Brain (tissue), 1 donor: Measurements from ENCODE around the genes ZNF384, MLF2, P3H3, RBP5 and CLSTN3.

GRCh38 chr12:6646832-6647070, 481 bp downstream of the ACRBP start:
- RRBS, result no CpG with 5 or more reads among the region's 18 CpGs

- RRBS, result 2% methylated on average over 19 of the region's 71 CpGs
These were observed at the start of gene ZNF384 for GRCh38 chr12:6688742-6689648. TSS of gene ZNF384 (minus strand) at chr12:6689375.

GRCh38 chr12:6689649-6690019, 459 bp upstream of the ZNF384 start:
- RRBS, result no CpG with 5 or more reads among the region's 14 CpGs

GRCh38 chr12:6752256-6753325, at the start of gene MLF2:
TSS of gene MLF2 (minus strand) at chr12:6753141.
- RRBS, result 2% methylated on average over 27 of the region's 62 CpGs

DNA sequence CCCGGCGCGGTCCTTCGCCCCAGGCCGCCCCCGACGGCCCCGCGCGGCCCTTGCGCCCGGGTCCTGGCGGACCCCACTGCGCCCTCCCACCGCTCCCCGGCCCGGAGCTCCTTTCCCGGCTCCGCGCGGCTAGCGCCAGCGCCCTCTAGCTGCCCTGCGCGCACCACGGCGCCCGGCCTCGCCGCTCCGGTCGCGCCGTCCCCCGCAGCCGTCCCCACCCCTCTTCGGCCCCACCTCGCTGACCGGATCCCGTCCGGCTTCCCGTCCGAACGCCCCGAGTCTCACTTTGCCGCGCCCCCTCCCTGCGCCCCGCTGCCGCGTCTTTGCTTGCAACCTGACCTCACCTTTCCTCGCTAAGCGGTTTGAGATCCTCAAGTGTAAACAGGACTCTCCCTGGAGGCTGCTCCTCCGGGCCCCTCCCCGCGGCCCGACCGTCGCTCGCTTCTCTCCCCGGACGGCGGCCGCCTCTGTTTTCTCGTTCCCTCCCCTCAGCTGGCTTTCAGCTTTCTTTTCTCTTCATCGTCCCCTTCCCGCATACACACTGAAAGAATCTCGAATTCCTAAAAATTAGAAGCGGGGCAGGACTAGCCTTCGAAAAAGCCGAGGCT, 738 bp downstream of the PTMS start:
- RRBS, result 2% methylated on average over 44 of the region's 71 CpGs

- RRBS, result no CpG with 5 or more reads among the region's 11 CpGs
These were observed 3.0 kb upstream of the LAG3 start for GRCh38 chr12:6769026-6770074.

DNA sequence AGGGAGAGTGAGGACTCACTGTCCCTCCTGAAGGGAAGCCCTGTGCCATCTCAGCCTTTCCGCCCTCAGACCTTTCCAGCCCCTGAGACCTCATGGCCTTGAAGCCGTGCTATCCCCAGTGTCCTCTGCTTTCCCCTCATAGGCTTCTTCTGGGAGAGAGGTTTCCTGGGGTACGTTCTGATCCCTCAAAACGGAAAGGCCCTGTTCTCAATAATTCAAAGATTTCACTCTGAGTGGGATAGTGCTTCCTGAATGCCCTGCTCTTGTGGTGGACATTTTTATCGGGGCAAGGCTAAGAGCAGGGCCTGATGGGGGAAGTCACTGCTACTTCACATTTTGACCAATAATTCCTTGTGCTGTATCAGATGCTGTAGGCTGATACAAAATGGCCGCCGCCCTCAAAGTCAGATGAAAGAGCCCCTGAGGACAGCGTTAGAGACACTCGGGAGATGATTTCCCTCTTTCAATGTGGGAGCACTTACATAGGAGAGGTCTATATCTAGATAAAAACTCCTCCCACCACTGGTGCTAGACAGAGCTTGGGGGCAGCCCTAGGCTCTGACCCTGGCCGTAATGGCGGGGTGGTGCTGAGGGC, 1.4 kb downstream of the CD4 start:
- RRBS, result no CpG with 5 or more reads among the region's 11 CpGs

- RRBS, result 1% methylated on average over 34 of the region's 56 CpGs
These were observed at the start of gene P3H3 for GRCh38 chr12:6827929-6828743. TSS of gene P3H3 (plus strand) at chr12:6828407.

GRCh38 chr12:6837716-6838235, 2.9 kb upstream of the GNB3 start:
- RRBS, result no CpG with 5 or more reads among the region's 19 CpGs

GRCh38 chr12:6843314-6843930, 2.7 kb downstream of the GNB3 start:
- RRBS, result no CpG with 5 or more reads among the region's 13 CpGs

- RRBS, result no CpG with 5 or more reads among the region's 4 CpGs
These were observed 1.7 kb downstream of the ATN1 start for GRCh38 chr12:6929368-6929877.

DNA sequence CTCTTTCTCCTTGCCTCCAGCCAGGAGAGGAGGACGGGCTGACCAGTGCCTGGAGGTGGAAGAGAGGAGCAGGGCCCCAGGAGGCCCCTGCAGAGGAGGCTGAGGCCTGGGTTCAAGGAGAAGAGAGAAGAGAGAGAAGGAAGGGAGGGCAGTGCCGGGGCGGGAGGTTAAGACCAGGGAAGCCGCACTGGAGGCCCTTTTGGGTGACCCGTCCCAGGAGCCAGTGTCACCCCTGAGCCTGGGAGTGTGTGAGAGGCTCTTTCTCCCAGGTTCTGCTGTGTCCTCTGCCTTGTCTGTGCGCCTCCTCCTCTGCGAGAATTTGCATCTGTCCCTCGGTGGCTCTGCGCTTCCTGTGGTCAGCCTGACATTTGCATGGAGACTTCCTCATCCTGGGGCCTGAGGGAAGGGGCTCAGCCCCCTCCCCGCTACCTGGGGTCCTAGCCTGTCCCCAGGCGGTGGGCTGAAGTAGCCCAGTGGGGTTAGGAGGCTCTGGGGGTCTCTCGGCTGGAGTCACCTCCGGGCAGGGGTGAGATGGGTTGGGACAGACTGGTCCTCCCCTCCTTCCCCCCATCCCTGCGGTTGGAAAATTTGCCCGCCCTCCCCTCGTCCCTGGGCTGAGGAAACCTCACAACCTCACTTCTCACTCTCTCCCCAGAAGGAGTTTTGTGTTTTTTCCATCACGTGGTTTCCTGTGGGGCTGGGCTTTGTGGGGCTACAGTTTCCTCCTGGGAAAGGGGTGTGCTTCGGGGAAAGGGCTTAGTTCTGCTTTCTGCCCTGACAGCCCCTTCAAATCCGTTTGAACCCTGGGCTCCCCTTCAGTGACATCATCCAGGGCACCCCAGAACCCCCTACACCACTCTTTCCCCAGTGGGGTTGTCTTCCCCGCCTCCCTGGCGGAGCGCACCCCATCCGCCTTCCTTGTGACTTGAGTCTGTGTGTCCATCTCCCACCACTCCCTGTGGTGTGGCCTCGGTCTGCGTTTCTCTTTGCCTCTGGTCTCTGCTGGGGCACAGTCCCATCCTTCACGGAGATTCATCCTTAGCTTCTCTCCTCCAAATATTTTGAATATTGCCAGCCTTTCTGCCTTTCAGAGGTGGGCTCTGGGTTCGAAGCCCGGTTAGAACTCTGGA, 2.5 kb downstream of the PTPN6 start:
- RRBS, result no CpG with 5 or more reads among the region's 28 CpGs

- RRBS, result 92% methylated on average over 1 of the region's 21 CpGs
These were observed 6.6 kb downstream of the PTPN6 start for GRCh38 chr12:6957649-6958199.

- RRBS, result no CpG with 5 or more reads among the region's 9 CpGs
These were observed 1.5 kb downstream of the C1R start for GRCh38 chr12:7090693-7091259.

DNA sequence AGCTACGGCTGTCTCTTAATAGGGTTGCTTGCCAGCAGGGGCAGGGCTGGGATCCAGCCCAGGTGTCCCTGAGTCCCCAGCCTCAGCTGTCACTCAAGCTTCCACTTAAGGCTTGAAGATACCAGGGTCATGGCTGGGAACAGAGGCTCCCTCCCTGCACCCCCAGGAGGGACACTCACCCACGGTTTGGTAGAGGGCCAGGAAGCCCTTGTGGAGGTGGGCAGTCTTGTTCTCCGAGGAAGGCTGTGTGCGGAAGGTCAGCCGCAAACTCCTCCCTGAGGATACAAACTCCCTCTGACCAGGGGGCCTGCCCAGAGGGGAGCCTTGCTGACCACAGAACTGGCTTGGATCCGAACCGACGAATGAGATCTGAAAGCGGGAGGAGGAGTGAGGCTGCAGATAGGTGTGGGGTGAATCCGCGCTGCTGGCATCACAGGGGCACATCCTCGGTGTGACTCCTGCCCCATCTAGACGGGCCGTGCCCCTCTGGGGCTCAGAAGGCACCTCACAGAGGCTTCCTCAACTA, 7.2 kb downstream of the C1RL start:
- RRBS, result no CpG with 5 or more reads among the region's 14 CpGs

- RRBS, result no CpG with 5 or more reads among the region's 11 CpGs
These were observed at the start of gene RBP5 for GRCh38 chr12:7128560-7129579. TSS of gene RBP5 (minus strand) at chr12:7128889.

- RRBS, result 1% methylated on average over 3 of the region's 51 CpGs
These were observed at the start of gene CLSTN3 for GRCh38 chr12:7129580-7130563. TSS of gene CLSTN3 (plus strand) at chr12:7130371.

- RRBS, result no CpG with 5 or more reads among the region's 6 CpGs
These were observed 1.5 kb downstream of the CLSTN3 start for GRCh38 chr12:7131649-7132121.

DNA sequence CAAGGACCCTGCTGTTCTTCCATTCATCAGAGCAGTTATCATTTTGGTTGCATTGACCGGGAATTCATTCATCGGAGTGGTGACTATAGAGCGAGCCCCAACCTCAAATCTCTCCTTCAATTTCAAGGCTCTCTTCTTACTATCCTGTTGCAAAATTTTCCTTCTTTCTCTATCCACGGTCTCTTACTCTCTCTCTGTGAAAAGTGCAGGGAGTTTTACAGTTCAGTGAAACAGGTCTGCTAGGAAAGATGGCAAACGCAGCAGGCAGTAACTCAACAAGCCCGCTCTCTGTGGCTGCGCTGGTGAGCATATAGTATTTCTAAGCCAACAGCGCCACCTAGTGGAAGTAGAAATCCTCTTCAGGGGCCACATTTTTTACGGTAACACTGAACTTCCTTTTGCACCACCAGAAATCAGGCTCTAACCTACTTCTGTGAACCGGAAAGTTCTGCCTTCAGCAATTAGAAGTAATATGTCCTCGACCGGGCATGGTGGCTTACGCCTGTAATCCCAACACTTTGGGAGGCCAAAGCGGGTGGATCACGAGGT, 27.1 kb downstream of the APOBEC1 start:
- RRBS, result no CpG with 5 or more reads among the region's 15 CpGs

GRCh38 chr12:7843671-7843922, 29.1 kb downstream of the SLC2A14 start:
- RRBS, result no CpG with 5 or more reads among the region's 6 CpGs